Melanocyte of skin (primary cell): Measurements from ENCODE around the gene MRC2.

- CAGE, long polyA plus RNA, 2 experiments: no peak in any of the 2 experiments
Observed at GRCh38 chr17:61196068-61196912, 203.4 kb upstream of the TBX2 start.

- CAGE, long polyA plus RNA, 2 experiments: no peak in any of the 2 experiments
Observed at GRCh38 chr17:61233237-61233636, 166.4 kb upstream of the TBX2 start.

GRCh38 chr17:61455024-61455458 lies 2.8 kb downstream of the TBX4 start:
- CAGE, long polyA plus RNA, 2 experiments: no peak in any of the 2 experiments

DNA sequence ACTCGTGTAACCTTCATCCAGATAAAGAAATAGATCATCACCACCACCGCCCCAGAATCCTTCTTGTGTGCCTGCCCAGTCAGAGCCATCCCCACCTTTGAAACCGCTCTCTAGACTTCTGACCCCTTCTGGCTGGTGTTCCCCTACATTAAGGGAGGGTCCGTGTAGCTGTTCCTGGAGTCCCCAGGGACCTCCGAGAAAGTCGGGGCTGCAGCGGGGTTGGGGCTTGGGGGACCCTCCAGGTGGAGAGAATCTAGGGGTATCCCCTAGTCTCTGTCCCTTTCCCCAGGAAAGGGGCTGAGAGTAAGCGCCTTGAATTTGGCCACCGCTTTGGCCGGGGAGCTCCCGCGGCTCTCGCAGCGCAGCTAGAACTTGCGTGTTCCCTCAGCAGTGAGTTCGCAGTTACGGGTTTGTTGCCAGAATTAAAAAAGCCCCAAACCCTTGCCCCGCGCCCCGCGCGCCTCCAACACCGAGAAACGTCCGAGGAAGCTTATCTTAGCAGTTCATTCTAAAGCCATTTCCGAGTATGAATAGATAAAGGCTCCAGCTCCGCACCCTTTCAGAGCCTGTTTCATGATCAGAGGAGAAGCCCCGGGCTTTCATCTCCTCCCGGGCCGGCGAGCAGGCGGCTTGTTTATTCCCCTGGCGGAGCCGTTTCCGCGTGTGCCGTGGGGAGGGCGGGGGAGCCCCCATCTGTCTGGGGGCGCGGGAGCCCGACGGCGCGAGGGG lies 9.6 kb downstream of the TBX4 start:
- CAGE, long polyA plus RNA, 2 experiments: no peak in any of the 2 experiments

- CAGE, long polyA plus RNA, 2 experiments: no peak in any of the 2 experiments
Observed at GRCh38 chr17:62029515-62029753, 35.6 kb downstream of the MED13 start.

DNA sequence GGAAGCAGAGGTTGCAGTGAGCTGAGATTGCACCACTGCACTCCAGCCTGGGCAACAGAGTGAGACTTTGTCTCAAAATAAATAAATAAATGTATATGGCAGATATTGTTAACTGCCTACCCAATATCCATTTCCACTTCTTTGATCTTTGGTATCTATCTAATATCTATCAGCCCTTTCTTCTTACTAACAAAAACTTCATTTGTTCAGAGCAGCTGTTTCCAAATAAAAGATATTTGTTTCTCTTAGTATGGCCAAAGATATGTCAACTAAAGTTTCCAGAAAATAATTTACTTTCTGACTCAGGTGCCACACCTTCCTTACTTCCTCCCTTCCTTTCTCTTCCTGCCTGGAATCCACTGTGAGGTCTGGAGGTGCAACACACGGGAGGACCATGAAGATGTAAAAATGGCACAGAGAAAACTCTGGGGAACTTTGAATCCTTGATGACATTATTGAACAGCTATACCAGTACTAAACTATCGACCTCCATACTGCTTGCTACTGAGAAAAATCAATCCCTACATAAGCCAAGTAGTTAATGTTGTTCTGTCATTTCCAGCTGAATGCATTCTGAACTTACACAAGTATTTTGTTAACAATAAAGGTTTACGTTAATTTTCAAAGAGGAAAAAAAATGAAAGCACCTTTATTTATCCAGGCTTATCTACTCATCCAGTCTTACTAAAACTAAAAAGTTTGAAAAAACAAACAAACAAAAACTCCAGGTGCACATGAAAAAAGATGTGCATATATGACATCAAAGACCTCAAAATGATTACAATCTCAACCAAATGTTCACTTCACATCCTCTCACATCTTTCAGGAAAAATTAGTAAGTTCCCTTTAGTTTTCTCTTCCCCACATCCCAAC lies 13.9 kb downstream of the MED13 start:
- CAGE, long polyA plus RNA, 2 experiments: no peak in any of the 2 experiments

DNA sequence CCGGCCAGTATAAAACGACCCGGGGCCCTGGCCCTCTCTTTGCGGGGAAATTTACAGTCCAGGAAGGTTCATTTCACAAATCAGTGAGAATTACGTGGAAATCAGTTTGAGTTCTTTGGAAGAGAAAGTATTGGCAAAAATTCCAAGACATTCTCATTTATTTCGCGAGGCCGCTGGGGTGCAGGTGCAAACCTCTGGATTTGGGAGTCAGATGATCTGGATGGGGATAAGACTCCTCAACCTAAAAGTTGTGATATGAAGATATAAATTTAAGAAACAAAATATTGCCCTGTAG lies 1.0 kb upstream of the MED13 start:
- CAGE, long polyA plus RNA, 2 experiments: no peak in any of the 2 experiments

DNA sequence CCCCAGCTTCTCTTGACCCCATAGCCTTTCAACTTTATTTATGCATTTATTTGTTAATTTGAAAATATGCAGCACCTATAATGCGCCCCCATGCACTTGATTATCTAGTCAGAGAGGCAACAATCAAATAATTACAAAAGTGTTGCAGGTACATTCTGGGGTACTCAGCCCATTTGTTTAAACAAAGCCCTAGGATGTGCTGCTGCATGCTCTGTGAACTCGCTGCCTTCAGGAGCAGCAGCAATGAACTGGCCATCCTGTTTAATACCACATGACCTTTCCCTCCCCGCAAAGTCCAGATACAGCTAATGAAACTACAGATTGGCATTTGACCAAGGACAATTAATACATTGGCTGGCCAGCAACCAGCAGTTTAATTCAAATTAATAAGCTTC lies 28.7 kb upstream of the MED13 start:
- CAGE, long polyA plus RNA, 2 experiments: no peak in any of the 2 experiments

- CAGE, long polyA plus RNA, 2 experiments: no peak in any of the 2 experiments
Observed at GRCh38 chr17:62458522-62458886, 20.1 kb upstream of the TLK2 start.

GRCh38 chr17:62477491-62477796 lies 1.2 kb upstream of the TLK2 start:
- CAGE, long polyA plus RNA, 2 experiments: no peak in any of the 2 experiments

DNA sequence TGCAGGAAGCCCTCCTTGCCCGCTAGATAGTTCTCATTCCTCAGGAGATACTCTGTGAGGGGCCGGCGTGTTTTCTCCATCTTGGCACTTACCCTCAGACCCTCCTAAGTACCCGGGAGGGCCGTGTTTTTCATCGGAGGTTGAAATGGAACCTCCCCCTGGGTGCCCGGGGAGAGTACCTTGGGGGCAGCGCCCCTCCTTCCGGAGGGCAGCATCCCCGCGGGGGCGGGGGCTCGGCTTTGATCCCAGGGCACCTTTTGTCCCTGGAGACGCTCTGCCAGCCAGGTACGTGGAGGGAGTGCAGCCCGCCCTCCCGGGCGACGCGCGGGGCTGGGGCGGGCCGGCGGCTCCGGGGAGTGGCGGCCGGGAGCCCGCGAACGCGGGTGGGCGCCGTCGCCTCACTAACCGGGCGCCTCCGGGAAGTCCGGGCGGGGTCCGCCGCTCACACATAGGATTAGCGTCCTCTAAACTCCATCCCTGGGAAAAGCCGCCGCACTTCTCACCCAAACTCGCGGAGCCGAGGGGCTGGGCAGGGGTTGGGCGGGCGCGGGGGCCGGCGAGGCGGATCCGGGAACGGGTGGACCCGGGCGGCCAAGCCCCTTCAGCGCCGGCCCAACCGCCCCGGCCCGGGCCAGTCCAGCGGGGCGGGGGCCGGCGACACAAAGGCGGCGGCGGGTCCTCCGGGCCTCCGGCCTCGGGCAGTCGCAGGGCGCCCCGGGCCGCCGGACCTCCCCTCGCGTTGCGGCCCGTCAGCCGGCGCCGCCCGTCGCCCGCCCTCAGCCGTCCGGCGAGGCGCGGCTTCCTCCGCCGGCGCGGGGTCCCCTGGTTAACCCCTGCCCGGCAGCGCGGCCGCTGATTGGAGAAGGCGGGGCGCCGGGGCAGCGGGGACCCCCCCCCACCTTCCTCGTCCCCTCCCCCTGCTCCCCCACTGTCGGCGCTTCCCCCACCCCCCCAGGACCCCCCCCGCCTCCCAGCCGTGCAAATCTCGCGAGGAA lies 531 bp upstream of the TLK2 start:
- CAGE, long polyA plus RNA, 2 experiments: no peak in any of the 2 experiments

DNA sequence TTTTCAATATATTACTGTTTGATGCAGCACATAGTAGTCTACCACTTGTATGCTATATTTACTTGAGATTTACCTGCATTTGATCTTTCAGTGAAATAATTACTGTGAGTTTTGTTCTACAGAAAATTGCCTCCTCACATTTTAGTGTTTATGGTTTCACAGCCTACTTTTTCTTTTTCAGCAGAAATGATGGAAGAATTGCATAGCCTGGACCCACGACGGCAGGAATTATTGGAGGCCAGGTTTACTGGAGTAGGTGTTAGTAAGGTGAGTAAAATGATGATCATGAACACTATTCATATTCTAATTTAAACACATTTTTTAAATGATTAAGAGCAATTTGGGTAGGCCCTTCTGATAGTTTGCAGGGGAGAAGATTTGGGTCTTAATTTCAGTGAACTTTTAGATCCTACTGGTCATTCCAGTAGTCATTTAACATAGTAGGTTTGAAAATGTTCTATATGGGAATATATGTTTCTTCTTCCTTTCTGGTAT lies 2.4 kb downstream of the TLK2 start:
- CAGE, long polyA plus RNA, 2 experiments: no peak in any of the 2 experiments

GRCh38 chr17:62627613-62627971 lies at the start of gene MRC2:
Gene MRC2, plus strand, starts transcription at chr17:62627670.
- CAGE, long polyA plus RNA, 2 experiments: no peak in any of the 2 experiments

- CAGE, long polyA plus RNA, 2 experiments: no peak in any of the 2 experiments
Observed at GRCh38 chr17:62652005-62652805, 24.7 kb downstream of the MRC2 start.

- CAGE, long polyA plus RNA, 2 experiments: no peak in any of the 2 experiments
Observed at GRCh38 chr17:62688205-62688944, 60.9 kb downstream of the MRC2 start.

DNA sequence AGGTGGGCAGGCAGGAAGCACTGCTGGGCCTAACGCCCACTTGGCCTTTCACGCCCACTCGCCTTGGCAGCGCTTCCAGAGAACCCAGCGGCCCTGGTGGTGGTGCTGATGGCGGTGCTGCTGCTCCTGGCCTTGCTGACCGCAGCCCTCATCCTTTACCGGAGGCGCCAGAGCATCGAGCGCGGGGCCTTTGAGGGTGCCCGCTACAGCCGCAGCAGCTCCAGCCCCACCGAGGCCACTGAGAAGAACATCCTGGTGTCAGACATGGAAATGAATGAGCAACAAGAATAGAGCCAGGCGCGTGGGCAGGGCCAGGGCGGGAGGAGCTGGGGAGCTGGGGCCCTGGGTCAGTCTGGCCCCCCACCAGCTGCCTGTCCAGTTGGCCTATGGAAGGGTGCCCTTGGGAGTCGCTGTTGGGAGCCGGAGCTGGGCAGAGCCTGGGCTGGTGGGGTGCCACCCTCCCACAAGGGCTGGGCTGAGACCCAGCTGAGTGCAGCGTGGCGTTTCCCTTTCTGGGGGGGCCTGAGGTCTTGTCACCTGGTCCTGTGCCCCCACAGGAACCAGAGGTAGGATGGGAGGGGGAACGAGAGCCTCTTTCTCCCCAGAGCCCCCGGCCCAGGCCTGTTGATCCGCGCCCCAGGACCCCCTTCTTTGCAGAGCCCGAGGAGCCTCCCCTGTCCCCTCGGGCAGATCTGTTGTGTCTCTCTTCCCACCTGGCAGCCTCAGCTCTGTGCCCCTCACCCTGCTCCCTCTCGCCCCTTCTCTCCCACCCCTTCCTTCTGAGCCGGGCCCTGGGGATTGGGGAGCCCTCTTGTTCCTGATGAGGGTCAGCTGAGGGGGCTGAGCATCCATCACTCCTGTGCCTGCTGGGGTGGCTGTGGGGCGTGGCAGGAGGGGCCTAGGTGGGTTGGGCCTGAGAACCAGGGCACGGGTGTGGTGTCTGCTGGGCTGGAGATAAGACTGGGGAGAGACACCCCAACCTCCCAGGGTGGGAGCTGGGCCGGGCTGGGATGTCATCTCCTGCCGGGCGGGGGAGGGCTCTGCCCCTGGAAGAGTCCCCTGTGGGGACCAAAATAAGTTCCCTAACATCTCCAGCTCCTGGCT lies 65.0 kb downstream of the MRC2 start:
- CAGE, long polyA plus RNA, 2 experiments: no peak in any of the 2 experiments

DNA sequence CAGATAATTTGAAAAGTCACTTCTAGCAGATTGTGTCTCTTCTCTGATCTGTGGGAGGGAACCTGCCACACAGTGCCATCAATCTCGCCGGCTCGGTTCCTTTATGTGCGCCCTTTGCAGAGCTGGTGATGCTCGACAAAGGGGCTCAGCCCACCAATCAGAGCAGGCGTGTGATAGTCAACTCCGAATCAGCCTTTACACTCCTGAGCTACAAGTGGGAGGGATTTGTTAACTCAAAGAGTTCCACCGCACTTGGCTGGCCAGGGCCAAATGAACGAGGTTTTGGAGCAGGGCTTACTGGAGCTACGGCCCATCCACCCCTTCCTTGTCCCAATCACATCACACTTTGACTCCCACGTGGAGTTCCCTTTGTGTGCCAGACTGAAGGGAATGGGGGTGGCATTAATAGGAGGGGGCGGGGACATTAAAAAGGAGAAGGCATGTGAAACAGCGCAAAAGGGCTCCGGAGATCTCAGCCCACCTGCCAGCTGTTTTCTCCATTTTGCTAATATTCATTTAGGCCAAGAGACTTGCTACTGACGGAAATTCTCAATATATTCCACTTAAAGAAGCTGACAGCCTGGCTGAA lies 86.0 kb downstream of the MRC2 start:
- CAGE, long polyA plus RNA, 2 experiments: no peak in any of the 2 experiments

DNA sequence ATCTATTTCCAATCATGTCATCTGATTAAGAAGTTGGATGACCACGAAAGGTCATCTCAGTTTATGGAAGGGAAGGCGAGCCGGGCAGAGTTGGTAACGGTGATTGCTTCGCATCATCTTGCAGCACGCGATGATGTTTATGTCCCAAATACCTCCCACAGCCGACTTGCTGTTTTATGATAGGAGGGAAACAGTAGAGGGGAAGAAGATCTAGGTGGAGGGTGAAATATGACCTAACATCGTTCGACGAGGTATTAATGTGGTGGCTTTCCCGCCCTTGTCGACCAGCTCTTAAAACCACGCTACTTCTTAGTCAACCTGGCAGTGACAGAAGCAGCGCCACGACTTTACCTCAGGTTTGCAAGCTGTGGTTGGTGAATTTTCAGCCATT lies 845 bp upstream of the TANC2 start:
- CAGE, long polyA plus RNA, 2 experiments: no peak in any of the 2 experiments

DNA sequence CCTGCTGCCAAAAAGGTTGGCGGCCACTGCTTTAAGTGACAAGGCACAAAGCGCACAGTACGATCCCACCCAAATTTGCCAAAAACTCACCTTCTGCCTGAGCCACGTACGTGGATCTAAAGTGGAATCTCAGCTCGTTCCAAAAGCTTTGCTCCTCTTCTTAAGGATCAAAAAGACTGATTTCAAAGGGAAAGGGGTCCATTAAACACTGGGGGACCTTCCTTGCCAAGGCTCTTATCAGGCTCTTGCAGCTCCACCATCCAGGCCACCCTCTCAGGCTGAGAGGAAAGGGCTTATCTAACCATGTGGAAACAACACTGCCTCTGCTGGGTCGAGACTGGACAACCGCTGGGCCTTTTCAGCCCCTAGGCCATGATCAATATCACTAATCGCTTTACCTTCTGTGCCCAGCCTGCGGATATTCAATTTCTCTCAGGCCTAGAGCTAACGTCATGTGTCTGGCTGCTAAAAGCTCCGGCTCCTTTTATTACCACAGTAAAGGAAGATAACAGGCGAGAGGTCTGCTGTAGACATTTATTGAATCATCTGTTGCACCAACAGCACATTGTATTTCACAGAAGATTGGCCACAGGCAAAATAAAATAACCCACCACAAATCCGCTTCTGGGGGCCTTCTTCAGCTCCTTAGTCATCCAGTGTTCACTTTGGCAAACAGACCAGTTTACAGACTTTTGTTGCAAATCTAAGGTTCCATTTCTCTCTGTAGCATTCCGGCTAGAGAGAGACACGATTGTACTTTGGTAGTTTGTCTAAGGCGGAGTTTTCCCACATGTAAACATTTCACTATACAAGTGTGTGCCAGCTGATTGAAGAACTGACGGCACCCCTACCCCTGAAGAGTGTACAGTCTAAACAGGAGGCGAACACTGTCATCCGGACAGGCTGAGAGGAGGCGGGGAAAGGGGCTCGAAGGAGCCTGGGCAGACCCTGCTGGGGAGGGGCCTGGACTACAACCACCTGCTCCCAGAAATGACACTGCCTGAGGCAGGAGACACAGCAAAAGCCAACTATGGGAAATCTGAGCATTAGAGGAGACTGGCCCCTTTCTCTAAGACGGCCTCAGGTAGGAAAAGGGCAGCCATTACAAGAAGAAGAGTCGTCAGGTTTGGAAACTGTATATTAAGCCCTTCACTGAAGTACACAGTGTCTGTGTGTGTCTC lies 13.9 kb downstream of the CYB561 start:
- CAGE, long polyA plus RNA, 2 experiments: no peak in any of the 2 experiments

DNA sequence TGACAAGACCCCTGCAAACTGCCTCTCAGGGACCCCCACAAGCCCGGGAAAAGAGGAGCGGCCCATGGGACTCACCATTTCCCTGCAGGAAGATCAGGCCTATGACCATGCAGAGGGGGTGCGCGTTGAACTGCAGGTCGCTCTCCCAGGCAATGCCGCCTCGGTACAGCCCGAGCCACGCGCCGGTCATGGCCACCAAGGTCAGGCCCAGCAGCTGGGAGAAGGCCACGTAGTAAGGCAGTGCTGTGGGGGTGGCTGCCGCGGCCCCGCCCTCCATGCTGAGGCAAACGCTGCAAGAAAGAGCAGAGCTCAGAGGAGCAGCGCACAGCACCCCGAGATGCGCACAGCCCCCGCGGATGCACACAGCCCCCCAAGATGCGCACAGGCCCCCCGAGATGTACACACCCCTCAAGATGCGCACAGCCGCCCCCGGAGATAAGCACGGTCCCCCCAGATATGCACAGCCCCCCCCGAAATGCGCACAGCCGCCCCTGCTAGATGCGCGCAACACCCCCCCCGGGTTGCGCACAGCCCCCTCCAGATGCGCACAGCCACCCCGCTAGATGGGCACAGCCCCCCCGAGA lies 8.7 kb downstream of the CYB561 start:
- CAGE, long polyA plus RNA, 2 experiments: no peak in any of the 2 experiments